IMR-90 (cell line): ENCODE measurements around a stretch of chr2.

GRCh38 chr2:144698056-144698578, 178.2 kb upstream of the ZEB2 start:
- RRBS, result no CpG with 5 or more reads among the region's 4 CpGs
CAGE:
- cytosol, long polyA plus RNA, result no peak
- long polyA plus RNA, result no peak
- nucleus, long polyA plus RNA, result no peak

GRCh38 chr2:144902946-144903467, 383.1 kb upstream of the ZEB2 start:
- RRBS, result no CpG with 5 or more reads among the region's 23 CpGs
CAGE:
- cytosol, long polyA plus RNA, result no peak
- long polyA plus RNA, result no peak
- nucleus, long polyA plus RNA, result no peak

GRCh38 chr2:144903468-144903997, 383.6 kb upstream of the ZEB2 start:
- RRBS, result no CpG with 5 or more reads among the region's 11 CpGs
CAGE:
- cytosol, long polyA plus RNA, result no peak
- long polyA plus RNA, result no peak
- nucleus, long polyA plus RNA, result no peak

- RRBS, result no CpG with 5 or more reads among the region's 8 CpGs
CAGE:
- cytosol, long polyA plus RNA, result no peak
- long polyA plus RNA, result no peak
- nucleus, long polyA plus RNA, result no peak
Measured at GRCh38 chr2:145065683-145066671, 546.1 kb upstream of the ZEB2 start.

- RRBS, result no CpG with 5 or more reads among the region's 5 CpGs
CAGE:
- cytosol, long polyA plus RNA, result no peak
- long polyA plus RNA, result no peak
- nucleus, long polyA plus RNA, result no peak
Measured at GRCh38 chr2:145411373-145411919, 891.5 kb upstream of the ZEB2 start.

- RRBS, result no CpG with 5 or more reads among the region's 2 CpGs
CAGE:
- cytosol, long polyA plus RNA, result no peak
- long polyA plus RNA, result no peak
- nucleus, long polyA plus RNA, result no peak
Measured at GRCh38 chr2:147293895-147294209, 551.0 kb upstream of the ACVR2A start.

GRCh38 chr2:147896015-147896596, 51.3 kb downstream of the ACVR2A start:
- RRBS, result no CpG with 5 or more reads among the region's 4 CpGs
CAGE:
- cytosol, long polyA plus RNA, result no peak
- long polyA plus RNA, result no peak
- nucleus, long polyA plus RNA, result no peak

- RRBS, result no CpG with 5 or more reads among the region's 5 CpGs
CAGE:
- cytosol, long polyA plus RNA, result no peak
- long polyA plus RNA, result no peak
- nucleus, long polyA plus RNA, result no peak
Measured at GRCh38 chr2:148019957-148020210, 653 bp downstream of the ORC4 start.

DNA sequence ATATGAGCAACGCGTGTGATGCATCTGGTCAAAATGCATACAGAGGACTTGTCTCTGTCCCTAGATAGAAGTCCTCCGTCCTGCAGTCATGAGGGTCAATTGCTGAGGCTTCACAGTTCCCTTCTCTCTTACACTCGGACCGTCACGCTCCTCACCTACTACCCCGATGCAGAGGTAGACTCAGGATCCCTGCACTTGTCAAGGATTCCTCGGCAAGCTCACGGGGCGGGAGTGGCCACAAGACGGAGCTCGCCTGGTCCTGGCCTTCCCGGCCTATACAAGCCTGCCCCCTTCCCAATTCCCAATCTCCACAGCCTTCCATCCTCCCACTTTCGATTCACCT, 355 bp downstream of the ORC4 start:
- RRBS, result no CpG with 5 or more reads among the region's 14 CpGs
CAGE:
- cytosol, long polyA plus RNA, result no peak
- long polyA plus RNA, result no peak
- nucleus, long polyA plus RNA, result no peak

DNA sequence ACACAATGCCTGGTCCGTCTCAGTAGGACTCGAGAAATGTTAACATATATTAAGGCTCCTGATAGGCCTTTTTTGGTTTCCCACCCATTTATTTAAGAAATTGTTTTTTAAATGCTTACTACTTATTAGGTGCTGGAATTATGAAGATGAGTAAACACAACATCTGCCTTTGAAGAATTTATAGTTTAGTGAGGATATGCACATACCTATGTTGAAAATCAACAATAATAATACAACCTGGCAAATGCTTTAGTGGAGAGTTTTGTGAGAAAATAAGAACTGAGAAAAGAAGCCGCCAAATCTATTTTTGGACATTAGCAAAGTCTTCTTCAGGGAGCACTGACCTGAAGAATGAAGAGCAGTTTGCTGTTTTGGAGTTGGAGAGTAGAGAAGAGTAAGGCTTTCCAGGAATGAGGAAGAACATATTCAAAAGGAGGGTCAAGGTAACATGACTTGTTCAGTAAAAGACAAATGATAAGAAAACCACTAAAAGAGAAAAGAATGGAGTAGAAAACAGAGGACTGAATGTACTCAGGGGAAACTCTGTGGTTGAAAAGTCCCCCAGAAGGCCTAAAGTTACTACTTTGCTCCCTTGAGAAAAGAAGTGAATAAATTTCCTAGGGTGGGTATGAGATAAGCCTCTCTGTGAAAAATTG, 27.5 kb downstream of the MBD5 start:
- RRBS, result no CpG with 5 or more reads among the region's 3 CpGs
CAGE:
- cytosol, long polyA plus RNA, result no peak
- long polyA plus RNA, result no peak
- nucleus, long polyA plus RNA, result no peak

GRCh38 chr2:148552522-148552948, 92.0 kb upstream of the EPC2 start:
- RRBS, result no CpG with 5 or more reads among the region's 4 CpGs
CAGE:
- cytosol, long polyA plus RNA, result no peak
- long polyA plus RNA, result no peak
- nucleus, long polyA plus RNA, result no peak

- RRBS, result no CpG with 5 or more reads among the region's 6 CpGs
CAGE:
- cytosol, long polyA plus RNA, result no peak
- long polyA plus RNA, result no peak
- nucleus, long polyA plus RNA, result no peak
Measured at GRCh38 chr2:148614267-148615028, 30.1 kb upstream of the EPC2 start.

- RRBS, result no CpG with 5 or more reads among the region's 4 CpGs
CAGE:
- cytosol, long polyA plus RNA, result no peak
- long polyA plus RNA, result no peak
- nucleus, long polyA plus RNA, result no peak
Measured at GRCh38 chr2:148646352-148646707, 1.8 kb downstream of the EPC2 start.

DNA sequence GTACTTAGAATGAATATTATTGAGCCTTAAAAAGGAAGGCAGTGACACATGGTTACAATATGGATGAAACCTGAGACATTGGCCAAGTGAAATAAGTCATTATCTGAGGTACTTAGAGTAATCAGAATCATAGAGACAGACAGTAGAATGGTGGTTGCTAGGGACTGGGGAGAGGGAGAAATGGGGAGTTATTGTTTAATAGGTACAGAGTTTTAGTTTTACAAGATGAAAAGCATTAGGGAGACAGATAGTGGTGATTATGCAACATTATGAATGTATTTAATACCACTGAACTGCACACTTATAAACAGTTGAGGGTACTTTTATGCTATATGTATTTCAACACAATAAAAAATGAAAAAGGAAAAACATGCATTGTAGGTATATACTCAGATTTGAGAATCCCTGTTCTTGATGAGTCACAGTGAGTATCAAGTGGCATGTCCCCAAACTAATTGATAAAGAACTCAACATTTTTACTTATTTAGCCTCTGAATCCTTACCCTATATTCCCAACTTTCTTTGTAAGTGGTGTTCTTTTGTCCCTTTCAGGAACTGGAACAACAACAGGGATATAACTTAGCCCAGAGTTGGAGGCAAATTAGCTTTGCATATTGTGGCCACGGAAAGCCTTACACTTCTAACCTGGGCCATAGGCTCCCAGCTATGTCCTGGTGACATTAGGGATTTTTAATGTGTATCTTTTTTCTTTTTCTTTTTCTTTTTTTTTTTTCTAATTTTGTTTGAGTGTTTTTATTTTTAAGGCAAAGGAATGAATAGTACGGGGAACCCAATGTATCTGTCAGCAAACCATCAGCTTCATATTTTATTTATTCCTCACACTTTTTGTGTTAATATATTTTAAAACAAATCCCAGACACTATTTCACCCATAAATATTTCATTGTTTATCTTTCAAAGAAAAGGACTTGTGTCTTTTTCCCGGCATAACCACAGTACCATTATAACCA, 59.9 kb downstream of the EPC2 start:
- RRBS, result no CpG with 5 or more reads among the region's 3 CpGs
CAGE:
- cytosol, long polyA plus RNA, result no peak
- long polyA plus RNA, result no peak
- nucleus, long polyA plus RNA, result no peak

DNA sequence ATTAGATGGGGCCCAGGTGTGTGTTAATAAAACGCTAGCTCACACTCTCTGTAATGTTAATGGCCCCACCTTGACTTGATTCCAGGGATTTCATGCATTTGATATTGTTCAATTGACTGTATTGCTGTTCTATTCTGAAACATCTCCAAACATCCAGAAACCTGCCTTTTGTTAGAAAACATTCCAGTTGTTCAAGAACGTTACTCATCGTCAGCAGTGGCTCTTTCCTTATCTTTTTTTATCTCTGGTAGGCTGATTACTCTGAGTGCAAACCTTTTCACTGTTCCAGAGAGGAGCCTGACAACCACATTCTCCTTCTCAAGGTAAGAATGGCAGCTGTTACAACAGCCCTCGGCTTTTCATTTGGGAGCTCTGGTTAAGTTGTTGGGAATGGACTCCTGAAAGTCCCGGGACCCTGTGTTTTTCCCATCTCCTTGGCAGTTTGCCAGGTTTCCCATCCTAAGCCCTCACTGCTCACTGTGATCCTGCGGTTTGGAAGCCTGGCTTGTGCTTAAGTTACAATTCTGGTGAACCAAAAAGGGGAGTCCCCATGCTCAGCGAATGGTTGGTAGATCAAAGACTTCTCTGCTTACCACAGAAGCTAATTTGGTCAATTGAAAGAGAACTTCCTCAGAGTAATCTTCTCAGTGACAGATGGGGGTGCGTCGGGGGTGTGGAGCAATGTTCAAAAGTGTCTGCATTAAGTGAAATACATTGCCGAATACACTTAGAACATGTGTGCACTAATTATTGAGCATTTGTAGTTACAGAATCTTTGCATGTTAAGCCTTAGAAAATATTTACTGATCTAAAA, 122.2 kb downstream of the LYPD6B start:
- RRBS, result no CpG with 5 or more reads among the region's 10 CpGs
CAGE:
- cytosol, long polyA plus RNA, result no peak
- long polyA plus RNA, result no peak
- nucleus, long polyA plus RNA, result no peak

DNA sequence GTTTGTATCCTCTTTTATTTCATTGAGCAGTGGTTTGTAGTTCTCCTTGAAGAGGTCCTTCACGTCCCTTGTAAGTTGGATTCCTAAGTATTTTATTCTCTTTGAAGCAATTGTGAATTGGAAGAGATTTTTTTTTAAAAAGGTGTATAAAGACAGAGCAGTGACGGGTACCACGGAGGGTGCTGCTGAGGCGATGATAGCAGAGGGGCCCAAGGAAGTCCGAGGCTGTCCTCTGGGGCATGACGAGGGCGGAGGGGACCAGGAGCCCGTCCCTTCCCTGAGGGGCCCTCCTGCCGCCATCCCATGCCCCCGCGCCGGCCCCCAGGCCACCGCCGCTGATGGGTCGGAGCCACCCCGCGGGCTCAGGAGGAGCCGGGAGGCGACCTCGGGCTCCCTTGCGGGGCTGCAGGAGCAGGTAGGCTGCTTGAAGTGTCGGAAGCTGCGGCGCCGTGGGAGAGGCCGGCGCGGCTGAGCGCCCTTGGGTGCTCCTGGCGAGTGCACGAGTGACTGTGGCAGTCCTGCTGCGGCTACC, 10.3 kb upstream of the LYPD6 start:
- RRBS, result 38% methylated on average over 17 of the region's 32 CpGs
CAGE:
- cytosol, long polyA plus RNA, result no peak
- long polyA plus RNA, result no peak
- nucleus, long polyA plus RNA, result no peak

GRCh38 chr2:150601508-150602116, 114.1 kb upstream of the RND3 start:
- RRBS, result no CpG with 5 or more reads among the region's 6 CpGs
CAGE:
- cytosol, long polyA plus RNA, result no peak
- long polyA plus RNA, result no peak
- nucleus, long polyA plus RNA, result no peak

- RRBS, result no CpG with 5 or more reads among the region's 8 CpGs
CAGE:
- cytosol, long polyA plus RNA, result no peak
- long polyA plus RNA, result no peak
- nucleus, long polyA plus RNA, result no peak
Measured at GRCh38 chr2:151637125-151637880, 97.0 kb downstream of the NEB start.

GRCh38 chr2:152099235-152099920, 534 bp upstream of the CACNB4 start:
- RRBS, result no CpG with 5 or more reads among the region's 22 CpGs
CAGE:
- cytosol, long polyA plus RNA, result no peak
- long polyA plus RNA, result no peak
- nucleus, long polyA plus RNA, result no peak

- RRBS, result no CpG with 5 or more reads among the region's 3 CpGs
CAGE:
- cytosol, long polyA plus RNA, result no peak
- long polyA plus RNA, result no peak
- nucleus, long polyA plus RNA, result no peak
Measured at GRCh38 chr2:152172251-152172711, 3.3 kb downstream of the STAM2 start.